ENCODE data around the genes GJA5, H3C13 and RPRD2.

DNA sequence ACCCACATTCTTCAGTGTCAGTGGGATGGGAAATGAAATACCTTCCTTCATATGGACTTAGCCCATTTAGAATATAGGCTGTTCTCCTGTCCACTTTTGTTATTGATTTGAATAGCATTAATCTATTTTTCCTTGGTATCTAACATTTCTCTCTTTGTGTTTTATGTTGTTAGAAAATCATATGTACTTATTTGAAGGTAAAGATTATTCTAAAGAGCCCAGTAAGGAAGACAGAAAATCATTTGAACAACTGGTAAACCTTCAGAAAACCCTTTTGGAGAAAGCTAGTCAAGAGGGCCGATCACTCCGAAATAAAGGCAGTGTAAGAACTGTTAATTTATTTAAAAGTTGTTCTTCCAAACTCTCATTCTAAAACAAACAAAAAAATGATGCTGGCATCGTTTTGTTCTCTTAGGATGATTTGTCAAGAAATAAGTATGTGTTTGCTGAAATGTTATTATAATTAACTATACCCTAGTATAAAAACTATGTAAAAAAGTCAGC is 41.7 kb downstream of the CHD1L start:
- PRO-cap, 3 experiments = no peak in any of the 3 experiments
- RAMPAGE, long total RNA = no peak
- RRBS, 2 experiments = no CpG with 5 or more reads among the region's 3 CpGs

GRCh38 chr1:147291824-147292390 is 49.4 kb downstream of the CHD1L start:
- PRO-cap, 3 experiments = no peak in any of the 3 experiments
- RAMPAGE, long total RNA = no peak
- RRBS, 2 experiments = no CpG with 5 or more reads among the region's 5 CpGs

DNA sequence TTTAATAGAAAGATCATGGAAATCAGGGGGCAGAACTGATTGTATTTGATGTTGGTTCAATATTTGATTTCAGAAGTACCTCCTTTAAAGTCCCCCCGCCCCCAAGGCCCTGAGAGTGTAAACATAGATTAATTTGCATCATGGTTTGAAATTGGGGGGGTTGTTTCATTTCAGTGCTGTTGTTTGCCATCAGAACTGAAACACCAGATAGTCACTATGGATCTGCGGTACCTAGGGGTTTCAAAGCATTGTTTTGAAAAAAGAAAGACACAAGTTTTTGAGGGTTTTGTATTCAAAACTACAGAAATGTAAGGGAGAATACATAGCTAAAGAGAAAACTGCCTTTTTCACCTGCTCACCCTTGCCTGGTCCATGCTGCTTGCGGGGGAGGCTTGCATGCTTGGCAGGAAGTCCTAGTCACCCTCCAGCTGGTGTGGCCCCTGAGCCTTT is 59.3 kb downstream of the ACP6 start:
- PRO-cap, 3 experiments = no peak in any of the 3 experiments
- RAMPAGE, long total RNA = no peak
- RRBS, 2 experiments = no CpG with 5 or more reads among the region's 3 CpGs

GRCh38 chr1:147716775-147717463 is 43.5 kb downstream of the GJA5 start:
- PRO-cap, 3 experiments = no peak in any of the 3 experiments
- RAMPAGE, long total RNA = no peak
- RRBS, 2 experiments = no CpG with 5 or more reads among the region's 3 CpGs

DNA sequence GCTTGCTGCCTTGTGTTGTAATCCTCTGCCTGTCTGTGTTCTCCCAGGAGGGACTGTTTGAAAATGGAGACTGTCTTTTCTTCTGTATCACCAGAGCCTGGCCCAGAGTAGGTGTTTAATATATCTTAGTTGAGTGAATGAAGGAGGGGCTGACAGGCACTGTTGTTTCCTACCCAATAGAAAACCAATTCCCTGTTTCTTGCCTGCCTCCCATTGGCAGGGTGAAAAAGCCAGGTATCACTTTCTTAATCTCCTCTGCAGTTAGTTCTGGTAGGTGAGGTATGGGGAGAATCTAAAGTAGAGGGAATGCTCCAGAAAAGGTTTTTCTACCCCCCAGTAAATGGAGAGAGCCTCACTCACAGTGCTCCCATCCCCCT is at the start of gene GJA5:
TSS of gene GJA5 (minus strand) at position 92 of the 377 bp plus-strand sequence.
- PRO-cap, 3 experiments = no peak in any of the 3 experiments
- RAMPAGE, long total RNA = no peak

GRCh38 chr1:147771292-147771683 is 10.9 kb upstream of the GJA5 start:
- PRO-cap, 3 experiments = no peak in any of the 3 experiments
- RAMPAGE, long total RNA = no peak
- RRBS, 2 experiments = no CpG with 5 or more reads among the region's 5 CpGs

GRCh38 chr1:148522073-148522496 is 39.0 kb upstream of the PPIAL4G start:
- PRO-cap, 3 experiments = peak in 3 of 3 experiments; most common plus-strand start chr1:148522285 (in 2); most common minus-strand start chr1:148522299 (in 2)
- RAMPAGE, long total RNA = no peak
- RRBS, 2 experiments = no CpG with 5 or more reads among the region's 23 CpGs

DNA sequence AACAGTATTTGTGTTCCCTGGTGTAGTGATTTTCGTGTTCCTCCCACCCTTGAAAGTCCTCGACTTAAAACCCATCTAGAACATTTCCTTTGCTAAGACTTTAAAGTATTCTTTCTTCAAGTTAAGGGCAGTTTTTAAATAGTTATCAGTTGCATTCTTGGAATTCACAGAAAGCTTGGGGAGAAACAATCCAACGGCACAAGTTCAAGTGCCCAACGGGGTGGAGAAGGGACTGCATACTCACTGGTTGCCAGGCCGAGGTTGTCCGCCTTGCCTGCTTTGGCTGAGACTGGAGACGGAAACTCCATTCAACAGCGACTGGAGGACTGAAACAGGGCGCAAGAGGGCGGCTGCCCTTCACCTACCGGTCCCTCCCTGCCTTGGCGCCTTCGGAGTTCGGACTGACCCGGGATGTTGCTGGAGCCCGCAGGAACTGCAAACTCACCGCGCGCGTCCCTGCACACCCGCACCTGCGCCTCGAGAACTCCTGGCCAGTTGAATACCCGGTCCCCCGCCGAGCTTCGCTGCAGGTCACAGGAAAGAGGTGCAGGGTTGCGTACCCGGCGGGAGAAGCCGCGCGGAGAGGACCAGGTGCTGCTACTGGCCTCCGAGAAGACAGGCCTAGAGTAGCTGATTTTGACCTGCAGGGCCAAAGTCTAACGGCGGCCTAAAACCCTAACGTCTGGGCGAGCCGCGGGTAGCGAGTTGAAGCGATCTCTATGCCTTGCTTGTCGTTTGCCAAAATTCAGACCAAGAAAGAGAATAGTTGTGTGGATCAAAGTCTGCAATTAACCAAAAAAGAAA is 35.6 kb upstream of the FCGR1A start:
- PRO-cap, 3 experiments = no peak in any of the 3 experiments
- RAMPAGE, long total RNA = no peak
- RRBS, 2 experiments = 19 to 25% methylated on average over 5 to 6 of the region's 43 CpGs

DNA sequence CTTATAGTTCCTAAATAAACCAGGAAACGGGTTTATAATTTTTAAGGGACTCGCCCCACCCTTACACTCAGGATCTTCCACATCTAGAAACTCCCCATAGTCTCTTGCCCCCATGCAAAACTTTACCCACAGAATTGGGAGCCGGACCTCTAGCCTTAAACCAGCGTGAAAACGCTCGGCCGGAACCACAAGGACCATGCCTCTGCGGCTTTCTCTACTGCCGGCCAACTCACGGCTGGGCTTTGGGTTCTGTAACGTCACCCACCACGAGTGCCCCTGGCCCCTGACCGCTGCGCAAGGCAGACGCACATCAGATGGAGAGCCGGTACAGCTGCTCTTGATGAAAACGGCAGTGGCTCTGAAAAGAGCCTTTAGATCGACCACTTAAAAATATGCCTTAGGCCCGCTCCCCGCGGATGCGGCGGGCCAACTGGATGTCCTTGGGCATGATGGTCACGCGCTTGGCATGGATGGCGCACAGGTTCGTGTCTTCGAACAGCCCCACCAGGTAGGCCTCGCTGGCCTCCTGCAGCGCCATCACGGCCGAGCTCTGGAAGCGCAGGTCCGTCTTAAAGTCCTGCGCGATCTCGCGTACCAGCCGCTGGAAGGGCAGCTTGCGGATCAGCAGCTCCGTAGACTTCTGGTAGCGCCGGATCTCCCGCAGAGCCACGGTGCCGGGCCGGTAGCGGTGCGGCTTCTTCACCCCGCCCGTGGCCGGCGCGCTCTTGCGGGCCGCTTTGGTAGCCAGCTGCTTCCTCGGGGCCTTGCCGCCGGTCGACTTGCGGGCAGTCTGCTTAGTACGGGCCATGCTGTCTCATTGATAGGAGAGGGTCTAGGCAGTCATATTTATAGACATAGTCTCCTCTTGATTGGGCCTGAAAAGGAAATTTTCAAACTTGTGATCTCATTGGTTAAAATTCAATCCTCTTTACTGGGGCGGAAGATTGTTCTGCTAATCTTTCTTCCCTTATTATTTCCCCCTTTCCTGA is at the start of gene H3C13:
TSS of gene H3C13 (minus strand) at position 820 of the 989 bp plus-strand sequence.
- PRO-cap, 3 experiments = no peak in any of the 3 experiments
- RAMPAGE, long total RNA = no peak
- RRBS, 2 experiments = no CpG with 5 or more reads among the region's 63 CpGs

DNA sequence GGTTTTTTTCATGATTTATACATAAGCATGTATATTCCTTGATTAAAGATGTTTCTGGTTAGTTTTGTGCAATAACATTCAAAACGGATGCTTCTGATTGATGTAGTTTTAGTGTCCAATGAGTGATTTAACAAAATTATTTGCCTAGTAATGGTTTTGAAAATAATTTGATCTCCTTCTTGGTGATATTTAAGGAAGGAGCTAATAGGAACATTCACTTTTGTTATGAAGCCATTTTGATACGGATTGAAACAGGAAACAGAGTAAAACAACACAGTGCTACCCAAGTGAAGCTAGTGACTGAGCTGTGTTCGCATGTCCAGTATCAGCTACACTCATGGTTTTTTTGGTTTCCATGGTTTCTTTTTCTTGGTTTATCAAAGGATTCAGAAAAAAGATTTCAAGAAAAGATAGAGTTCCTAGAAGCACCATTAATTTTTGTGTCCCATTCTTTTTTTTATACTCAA is 40.2 kb upstream of the PLEKHO1 start:
- PRO-cap, 3 experiments = no peak in any of the 3 experiments
- RAMPAGE, long total RNA = no peak
- RRBS, 2 experiments = no CpG with 5 or more reads among the region's 3 CpGs

- PRO-cap, 3 experiments = no peak in any of the 3 experiments
- RAMPAGE, long total RNA = no peak
- RRBS, 2 experiments = no CpG with 5 or more reads among the region's 6 CpGs
These were observed 14.5 kb downstream of the PLEKHO1 start for GRCh38 chr1:150164142-150164630.

DNA sequence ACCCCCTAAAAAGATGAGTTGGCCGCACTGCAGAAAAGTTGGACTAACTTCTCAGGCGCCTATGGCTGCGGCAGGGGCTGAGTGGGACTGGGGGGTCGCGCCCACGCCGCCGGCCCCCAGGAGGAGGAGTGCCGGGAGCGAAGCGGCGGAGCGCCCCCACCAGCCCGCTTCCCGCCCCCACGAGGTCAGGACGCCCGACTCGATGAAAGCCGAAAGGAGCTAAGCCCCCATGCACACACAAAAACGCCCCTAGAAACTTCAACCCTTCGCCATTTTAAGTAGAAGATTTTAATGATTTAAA is 679 bp downstream of the ANP32E start:
- PRO-cap, 3 experiments = peak in 1 of 3 experiments; most common minus-strand start position 133 of the sequence (in 1)
- RAMPAGE, long total RNA = no peak
- RRBS, 2 experiments = 0 to 2% methylated on average over 6 of the region's 22 CpGs

GRCh38 chr1:150265226-150266030 is 3.4 kb downstream of the APH1A start:
- PRO-cap, 3 experiments = no peak in any of the 3 experiments
- RAMPAGE, long total RNA = no peak
- RRBS, 2 experiments = no CpG with 5 or more reads among the region's 4 CpGs

GRCh38 chr1:150307987-150308371 is 13.4 kb upstream of the PRPF3 start:
- PRO-cap, 3 experiments = no peak in any of the 3 experiments
- RAMPAGE, long total RNA = no peak
- RRBS, 2 experiments = no CpG with 5 or more reads among the region's 11 CpGs

GRCh38 chr1:150363766-150364269 is at the start of gene RPRD2:
Gene RPRD2, plus strand, starts transcription at chr1:150364147.
- PRO-cap, 3 experiments = peak in 2 of 3 experiments; most common plus-strand start chr1:150364147 (in 1); most common minus-strand start chr1:150363937 (in 1)
- RAMPAGE, long total RNA = no peak
- RRBS, 2 experiments = no CpG with 5 or more reads among the region's 21 CpGs

DNA sequence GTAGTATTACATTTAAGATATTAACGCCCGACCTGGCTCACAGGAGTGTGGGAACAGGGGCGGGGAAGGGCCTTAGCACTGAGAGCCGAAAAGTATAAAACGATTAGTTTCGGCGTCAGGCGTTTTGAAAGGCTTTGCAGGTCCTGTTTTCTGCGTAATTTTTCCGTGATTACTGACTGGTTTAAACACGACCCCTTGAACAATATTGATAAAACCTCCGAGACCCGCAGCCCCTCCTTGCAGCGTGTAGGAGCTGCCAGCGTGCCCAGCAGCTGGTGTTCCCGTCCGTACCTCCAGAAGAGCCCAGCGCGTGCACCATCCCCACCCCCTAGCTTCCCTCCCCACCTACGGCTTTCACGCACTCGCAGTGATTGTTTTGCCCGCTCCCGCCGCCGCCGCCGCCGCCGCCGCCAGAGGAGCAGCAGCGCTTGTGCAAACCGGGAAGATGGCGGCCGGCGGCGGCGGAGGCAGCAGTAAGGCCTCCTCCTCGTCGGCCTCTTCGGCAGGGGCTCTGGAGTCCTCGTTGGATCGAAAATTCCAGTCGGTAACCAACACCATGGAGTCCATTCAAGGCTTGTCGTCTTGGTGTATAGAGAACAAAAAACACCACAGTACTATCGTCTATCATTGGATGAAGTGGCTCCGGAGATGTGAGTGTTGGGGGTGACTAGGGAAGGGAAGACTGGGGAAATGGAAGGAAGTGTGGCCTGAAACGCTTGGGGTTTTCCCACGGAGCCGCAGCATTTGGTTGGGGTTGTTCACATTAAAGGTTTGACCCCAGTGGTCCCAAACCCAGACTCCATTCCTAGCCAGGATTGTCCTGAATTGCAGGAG is 540 bp downstream of the RPRD2 start:
- PRO-cap, 3 experiments = peak in 3 of 3 experiments; most common plus-strand start position 440 of the sequence (in 2); most common minus-strand start position 305 of the sequence (in 2)
- RAMPAGE, long total RNA = start-site peak on the plus strand centred at position 432 of the sequence, 17 bp wide, 98 and 54 reads in 2 replicates
- RRBS, 2 experiments = no CpG with 5 or more reads among the region's 50 CpGs

- PRO-cap, 3 experiments = peak in 2 of 3 experiments; most common plus-strand start chr1:150515145 (in 1); most common minus-strand start chr1:150515391 (in 1)
- RAMPAGE, long total RNA = no peak
- RRBS, 2 experiments = 2 to 3% methylated on average over 19 to 23 of the region's 80 CpGs
These were observed 7.2 kb downstream of the ECM1 start for GRCh38 chr1:150514682-150515946.

DNA sequence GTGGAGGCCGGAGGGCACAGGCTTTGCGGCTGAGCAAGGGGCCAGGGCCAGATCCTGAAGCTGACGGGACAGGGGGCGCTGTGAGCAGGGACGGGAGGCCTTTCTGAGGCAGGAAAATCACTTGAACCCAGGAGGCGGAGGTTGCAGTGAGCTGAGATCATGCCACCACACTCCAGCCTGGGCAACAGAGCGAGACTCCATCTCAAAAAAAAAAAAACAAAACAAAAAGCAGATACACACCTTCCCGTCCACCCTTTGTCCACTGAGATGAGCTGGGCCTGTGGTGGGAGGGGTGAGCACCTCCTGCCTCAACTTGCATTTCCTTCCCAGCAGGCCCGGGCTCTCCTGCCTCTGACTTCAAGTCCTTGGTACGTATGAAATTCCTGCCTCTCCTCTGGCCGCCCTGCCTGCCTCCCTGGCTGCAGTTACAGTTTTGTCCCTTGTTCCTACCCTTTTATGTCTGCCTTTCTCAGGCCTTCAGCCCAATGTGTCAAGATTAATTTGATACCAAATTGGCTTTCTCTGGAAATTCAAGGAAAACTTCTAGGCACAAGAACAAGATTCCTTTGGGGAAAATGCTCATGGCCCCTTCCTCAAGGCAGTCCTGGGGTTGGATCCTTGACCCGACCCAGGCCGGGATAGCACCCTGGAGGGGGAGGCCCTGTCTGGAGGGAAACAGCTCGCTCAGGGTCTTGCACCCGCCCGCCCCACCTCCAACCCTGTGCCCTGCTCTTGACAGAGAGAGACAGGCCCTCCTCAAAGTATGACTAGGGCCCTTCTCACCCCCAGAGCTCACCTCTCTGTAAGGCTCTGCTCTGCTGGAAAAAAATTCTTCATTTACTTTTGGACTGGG is 11.2 kb upstream of the ADAMTSL4 start:
- PRO-cap, 3 experiments = no peak in any of the 3 experiments
- RAMPAGE, long total RNA = no peak
- RRBS, 2 experiments = no CpG with 5 or more reads among the region's 16 CpGs

DNA sequence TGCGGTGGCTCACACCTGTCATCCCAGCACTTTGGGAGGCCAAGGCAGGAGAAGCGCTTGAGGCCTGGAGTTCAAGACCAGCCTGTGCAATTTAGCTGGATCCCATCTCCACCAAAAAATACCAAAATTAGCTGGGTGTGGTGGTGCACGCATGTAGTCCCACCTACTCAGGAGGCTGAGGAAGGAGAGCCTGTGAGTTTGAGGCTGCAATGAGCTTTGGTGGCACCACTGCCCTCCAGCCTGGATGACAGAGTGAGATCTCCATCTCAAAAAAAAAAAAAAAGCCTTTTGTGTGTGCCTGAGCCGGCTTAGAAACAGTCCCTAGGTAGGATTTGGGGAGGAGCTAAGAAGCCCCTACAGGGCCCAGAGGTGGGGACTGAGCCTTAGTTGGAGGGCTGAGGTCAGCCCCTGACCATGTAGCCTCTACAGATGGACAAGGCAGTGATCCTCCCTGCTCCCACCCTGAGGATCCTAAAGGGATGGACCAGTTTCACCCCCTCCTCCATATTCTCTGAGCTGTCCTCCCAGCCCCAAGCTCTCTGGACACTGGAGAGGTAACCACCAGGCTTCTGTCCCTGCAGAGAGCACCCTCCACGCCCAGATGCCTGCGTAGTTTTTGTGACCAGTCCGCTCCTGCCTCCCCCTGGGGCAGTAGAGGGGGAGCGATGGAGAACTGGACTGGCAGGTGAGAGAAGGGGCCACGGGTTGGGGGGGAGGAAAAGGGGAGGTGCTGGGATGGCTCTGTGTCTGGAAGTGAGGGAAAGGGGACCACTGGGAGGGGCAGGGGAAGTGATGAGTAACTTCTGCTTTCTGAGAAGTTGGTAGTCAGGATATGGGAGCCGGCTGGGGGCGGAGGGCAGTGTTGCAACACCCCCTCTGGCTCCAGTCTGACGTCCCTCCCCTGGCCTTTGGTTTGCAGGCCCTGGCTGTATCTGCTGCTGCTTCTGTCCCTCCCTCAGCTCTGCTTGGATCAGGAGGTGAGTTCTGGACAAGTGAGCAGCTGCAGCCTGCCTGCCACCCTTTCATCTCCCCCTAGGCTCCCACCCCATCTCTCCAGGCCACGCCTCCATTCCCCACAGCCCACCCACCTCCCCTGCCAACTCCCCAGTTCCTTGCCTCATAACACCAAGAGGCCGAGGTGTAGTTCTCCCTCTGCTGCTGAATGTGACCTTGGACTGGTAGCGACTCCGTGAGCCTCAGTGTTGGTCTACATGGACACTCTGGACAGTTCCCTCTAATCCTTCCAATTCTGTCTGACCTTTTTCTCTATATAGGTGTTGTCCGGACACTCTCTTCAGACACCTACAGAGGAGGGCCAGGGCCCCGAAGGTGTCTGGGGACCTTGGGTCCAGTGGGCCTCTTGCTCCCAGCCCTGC is 2.9 kb downstream of the ADAMTSL4 start:
- PRO-cap, 3 experiments = peak in 3 of 3 experiments; most common plus-strand start position 885 of the sequence (in 1); most common minus-strand start position 707 of the sequence (in 2)
- RAMPAGE, long total RNA = no peak
- RRBS, 2 experiments = 27 to 57% methylated on average over 1 of the region's 18 CpGs

DNA sequence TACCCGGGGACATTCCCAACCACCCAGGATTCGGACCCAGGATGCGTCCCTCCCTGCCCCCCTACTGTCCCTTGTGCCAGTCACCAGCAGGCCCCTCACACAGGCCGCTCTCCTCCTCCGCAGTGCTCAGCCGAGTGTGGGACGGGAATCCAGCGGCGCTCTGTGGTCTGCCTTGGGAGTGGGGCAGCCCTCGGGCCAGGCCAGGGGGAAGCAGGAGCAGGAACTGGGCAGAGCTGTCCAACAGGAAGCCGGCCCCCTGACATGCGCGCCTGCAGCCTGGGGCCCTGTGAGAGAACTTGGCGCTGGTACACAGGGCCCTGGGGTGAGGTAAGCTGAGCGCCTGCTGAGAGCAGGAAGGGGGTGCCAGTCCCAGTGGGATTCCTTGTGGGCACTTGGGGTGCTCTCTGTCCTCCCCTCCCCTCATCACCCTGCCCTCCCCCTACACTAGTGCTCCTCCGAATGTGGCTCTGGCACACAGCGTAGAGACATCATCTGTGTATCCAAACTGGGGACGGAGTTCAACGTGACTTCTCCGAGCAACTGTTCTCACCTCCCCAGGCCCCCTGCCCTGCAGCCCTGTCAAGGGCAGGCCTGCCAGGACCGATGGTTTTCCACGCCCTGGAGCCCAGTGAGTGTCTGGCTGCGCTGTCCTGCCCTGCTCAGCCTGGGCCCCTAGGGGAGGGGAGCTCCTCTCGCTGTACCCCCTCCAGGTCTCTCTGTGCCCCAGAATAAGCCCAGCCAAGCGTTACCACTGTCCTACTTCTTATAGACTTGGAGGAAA is 9.8 kb downstream of the ADAMTSL4 start:
- PRO-cap, 3 experiments = no peak in any of the 3 experiments
- RAMPAGE, long total RNA = no peak
- RRBS, 2 experiments = no CpG with 5 or more reads among the region's 25 CpGs